ENCODE measurements around a stretch of chr3.

GRCh38 chr3:52896477-52896969 lies 825 bp downstream of the STIMATE start:
- PRO-cap: no peak

DNA sequence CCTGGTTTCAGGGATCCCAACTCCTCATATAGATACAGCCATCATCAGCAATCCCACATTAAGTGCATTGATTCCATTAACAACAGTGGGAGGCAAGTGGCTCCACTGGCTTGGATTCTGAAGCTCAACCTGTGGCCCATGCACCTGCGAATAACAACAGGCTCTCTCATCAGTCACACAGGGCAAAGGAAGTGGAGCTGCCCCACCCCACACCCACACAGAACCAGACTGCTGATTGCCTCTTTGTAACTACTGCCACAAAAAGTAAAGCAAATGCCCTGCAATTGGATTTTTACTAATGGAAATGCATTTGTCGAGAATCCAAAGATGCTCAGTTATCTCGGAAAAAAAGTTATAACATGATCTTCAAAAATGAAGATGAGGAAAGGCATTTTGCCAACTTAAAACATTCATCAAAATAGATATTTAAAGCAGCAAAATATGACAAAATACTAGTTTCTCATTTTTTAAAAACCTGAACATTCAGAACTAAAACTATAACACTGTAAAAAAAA lies 14.7 kb downstream of the SFMBT1 start:
- PRO-cap: no peak

- PRO-cap: no peak
Observed at GRCh38 chr3:53130864-53131561, 778 bp upstream of the RFT1 start.

GRCh38 chr3:53145749-53146178 lies 15.2 kb upstream of the PRKCD start:
- PRO-cap: no peak

DNA sequence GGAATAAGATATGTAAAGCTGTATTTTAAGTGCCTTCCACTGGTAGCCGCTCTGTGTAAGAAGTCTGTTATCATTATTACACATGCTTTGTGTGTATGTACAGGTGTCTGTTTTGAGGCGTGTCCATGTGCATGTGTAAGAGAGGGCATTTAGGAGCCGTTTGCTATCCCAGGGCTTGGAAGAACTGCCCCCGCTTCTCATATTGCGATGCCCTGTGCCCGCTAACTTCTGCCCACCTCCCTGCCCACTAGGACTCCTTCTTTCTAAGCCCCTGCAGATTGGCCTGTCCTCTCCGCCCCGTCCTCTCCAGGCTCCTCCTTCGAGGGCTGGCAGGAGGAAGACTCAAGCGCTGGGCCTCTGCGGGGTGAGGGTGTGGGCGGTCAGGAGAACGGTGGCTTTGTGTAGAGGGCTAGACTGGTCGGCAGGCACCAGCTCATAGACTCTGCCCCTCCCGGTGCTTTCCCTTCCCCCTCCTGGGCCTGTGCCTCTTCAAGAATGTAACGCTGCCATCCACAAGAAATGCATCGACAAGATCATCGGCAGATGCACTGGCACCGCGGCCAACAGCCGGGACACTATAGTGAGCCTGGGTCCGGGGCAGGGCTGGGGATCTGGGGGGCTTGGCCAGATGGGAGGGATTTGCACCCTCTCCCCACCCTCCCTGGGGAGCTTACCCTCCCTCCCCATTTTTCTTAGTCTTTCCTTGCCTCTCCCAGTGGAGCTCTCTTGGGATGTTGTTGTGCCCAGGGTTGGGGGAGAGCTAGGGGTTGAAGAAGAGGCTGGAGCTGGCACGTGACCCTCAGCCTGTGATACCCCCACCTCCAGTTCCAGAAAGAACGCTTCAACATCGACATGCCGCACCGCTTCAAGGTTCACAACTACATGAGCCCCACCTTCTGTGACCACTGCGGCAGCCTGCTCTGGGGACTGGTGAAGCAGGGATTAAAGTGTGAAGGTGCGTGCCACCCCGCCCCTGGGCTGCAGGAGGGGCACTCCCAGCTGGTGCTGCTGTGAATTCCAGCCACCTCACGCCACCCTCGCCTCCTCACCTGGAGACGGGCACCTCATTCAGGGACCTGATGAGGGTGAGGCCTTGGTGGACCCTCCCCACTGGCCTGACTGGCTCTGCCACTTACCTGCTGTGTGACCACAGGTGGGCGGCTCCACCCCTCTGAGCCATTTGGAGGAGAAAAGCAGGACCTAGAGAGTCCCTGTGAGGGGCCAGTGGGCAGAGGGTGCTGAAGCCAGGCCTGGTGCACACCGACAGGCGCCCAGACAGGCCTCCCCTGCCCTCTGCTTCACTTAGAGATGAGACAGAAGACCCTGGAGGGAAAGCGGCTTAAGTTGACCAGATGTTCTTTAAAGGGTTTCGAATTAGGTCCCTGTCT lies 22.1 kb downstream of the PRKCD start:
- PRO-cap: no peak

DNA sequence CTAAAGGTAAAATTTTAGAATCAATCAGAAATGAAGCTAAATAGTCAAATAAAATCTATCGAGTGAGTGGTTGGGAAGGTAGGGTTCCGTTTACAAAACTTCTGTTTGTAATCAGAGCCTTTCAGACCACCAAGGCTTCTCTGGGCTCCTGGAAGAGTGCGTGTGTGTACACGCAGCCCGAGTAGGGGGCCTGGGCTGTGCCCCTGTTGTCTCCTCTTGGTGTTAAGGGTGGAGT lies 24.2 kb downstream of the PRKCD start:
- PRO-cap: no peak

DNA sequence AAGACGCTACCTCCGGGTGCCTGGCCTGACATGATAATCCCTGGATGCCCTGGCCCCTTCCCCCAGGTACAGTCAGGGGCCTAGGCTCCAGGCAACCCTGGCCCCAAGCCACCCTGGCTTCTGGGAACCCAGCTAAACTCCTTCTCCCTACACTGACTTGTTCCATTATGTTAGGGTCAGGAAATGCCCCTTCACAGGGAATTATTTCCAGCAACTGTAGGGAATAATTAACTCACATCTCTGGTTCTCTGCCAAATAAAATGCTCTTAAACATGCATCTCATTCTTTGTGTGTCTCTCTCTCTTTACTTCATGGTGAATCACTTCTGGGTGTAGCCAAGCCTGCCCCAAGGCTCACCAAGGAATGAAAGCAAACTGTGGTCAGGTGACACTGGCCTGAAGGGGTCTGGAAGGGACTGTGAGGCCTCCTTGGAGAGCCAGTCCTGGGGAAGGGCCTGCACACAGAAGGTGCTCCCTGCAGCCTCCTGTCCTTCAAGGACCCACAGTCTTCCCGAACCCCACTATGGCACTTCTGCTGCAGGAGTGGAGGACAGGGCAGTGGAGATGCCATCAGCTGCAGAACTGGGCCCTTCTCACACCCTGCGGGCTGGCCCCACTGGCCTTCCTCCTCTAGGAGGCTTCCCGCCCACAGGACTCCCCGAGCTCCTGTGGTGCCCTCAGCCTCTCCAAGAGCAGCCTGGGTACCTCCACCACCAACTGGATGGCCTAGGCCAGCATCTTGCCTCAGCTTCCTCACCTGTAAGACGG lies 17.6 kb downstream of the TKT start:
- PRO-cap: no peak

DNA sequence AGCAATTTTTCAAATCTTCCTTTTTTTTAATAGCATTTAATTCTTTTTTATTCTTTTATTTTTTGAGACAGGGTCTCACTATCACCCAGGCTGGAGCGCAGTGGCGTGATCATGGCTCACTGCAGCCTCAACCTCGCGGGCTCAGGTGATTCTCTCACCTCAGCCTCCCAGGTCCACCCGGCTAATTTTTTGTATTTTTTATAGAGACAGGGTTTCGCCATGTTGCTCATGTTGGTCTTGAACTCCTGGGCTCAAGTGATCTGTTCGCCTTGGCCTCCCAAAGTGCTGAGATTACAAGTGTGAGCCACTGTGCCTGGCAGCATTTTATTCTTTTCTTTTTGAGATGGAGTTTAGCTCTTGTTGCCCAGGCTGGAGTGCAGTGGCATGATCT lies 11.6 kb downstream of the DCP1A start:
- PRO-cap: no peak

DNA sequence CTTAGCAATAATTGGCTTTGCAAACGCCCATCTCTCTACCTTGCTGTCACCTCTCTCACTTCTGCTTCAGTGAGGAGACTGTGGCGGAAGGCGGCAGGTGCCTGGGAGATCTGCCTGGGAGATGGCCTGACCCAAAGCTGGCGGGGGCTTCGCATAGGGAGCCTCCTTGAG lies 1.6 kb downstream of the CACNA1D start:
- PRO-cap: no peak

DNA sequence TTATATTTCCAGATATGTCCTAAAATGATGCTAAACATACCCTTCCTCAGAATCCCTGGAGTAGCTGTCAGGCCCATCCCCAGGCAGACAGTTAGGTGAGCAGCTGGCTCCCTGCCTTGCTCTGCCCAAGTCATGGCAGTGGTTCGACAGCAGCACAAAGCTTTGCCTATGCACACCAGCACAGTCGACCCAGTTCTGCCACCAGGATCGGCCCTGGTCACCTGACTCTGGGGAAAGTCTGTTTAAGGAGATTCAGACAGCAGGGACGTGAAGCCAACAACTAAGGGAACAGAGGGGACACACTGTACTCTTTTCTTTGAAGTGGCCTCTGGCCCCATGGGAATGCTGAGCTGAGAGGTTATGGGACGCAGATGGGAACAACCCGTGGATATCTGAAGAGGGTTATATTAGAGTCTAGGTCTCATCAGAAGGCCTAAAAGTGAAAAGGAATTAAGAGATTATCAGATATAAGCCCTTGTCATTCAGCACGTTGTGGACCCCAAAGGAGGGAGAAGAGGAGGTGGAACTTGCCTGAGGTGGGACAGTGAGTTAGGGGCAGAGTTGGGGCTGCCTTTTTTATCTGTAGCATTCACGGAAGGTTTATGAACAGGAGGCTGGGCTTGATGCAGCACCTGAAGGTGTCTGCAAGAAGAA lies 134.8 kb downstream of the CHDH start:
- PRO-cap: no peak

- PRO-cap: no peak
Observed at GRCh38 chr3:53813909-53814288, 32.3 kb downstream of the CHDH start.

GRCh38 chr3:53882605-53883070 lies 686 bp upstream of the ACTR8 start:
- PRO-cap: no peak

DNA sequence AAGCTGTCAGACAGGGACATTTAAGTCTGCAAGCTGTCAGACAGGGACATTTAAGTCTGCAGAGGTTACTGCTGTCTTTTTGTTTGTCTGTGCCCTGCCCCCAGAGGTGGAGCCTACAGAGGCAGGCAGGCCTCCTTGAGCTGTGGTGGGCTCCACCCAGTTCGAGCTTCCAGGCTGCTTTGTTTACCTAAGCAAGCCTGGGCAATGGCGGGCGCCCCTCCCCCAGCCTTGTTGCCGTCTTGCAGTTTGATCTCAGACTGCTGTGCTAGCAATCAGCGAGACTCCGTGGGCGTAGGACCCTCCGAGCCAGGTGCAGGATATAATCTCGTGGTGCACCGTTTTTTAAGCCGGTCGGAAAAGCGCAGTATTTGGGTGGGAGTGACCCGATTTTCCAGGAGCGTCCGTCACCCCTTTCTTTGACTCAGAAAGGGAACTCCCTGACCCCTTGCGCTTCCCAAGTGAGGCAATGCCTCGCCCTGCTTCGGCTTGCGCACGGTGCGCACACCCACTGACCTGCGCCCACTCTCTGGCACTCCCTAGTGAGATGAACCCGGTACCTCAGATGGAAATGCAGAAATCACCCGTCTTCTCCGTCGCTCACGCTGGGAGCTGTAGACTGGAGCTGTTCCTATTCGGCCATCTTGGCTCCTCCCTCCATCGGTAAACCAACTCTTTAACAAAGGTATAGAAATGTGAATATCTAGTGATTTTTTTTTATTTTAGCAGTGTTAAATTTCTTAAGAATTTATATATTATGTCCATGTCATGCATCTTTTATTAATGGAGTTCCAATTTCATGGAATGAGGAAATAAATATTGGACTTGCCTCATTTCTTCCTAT lies 35.7 kb upstream of the SELENOK start:
- PRO-cap: no peak

DNA sequence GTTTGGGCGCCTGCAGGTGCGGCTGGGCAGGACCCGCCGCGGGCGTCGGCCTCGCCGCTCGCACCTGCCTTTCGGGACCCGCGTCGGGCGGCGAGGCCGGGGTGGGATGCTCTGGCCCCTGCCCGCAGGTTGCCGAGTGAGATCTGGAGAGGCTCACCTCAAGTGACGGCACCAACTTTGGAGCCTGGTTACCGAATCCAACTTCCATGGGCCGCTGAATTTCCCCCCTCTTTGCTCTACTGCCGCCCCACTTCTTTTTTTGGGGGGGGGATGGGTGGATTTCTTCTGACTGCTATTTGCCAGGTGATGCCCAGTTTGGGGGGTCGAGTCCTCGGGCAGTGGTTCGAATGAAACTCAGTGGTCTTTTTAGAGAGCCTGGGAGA lies 539 bp downstream of the CACNA2D3 start:
- PRO-cap: no peak

GRCh38 chr3:54434394-54434719 lies 312.0 kb downstream of the CACNA2D3 start:
- PRO-cap: no peak

- PRO-cap: no peak
Observed at GRCh38 chr3:54853864-54854187, 74.0 kb downstream of the LRTM1 start.

GRCh38 chr3:55468154-55469238 lies 18.6 kb downstream of the WNT5A start:
- PRO-cap: no peak

- PRO-cap: no peak
Observed at GRCh38 chr3:55487767-55488758, 957 bp upstream of the WNT5A start.

GRCh38 chr3:55490120-55490690 lies 3.1 kb upstream of the WNT5A start:
- PRO-cap: no peak

DNA sequence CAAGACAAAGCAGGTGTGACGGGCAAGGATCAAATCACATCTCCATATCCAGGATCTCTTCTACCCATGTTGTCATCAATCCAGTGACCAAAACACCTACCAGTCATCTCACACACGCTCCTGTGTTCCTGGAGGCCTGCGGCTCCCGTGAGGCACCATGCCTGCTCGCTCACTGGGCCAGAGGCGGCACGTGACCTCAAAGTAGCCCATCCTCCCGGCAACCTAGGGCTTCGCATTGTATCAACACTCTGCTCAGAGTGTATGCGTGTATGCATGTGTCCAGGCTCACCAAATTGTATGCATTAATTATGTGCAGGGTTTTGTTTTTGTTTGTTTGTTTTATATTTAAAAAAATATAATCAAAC lies 59.3 kb downstream of the ERC2 start:
- PRO-cap: no peak

Data from tibial artery (tissue), 1 donor.